Penis (tissue), 1 donor: Measurements from ENCODE around the gene NBPF10.

DNA sequence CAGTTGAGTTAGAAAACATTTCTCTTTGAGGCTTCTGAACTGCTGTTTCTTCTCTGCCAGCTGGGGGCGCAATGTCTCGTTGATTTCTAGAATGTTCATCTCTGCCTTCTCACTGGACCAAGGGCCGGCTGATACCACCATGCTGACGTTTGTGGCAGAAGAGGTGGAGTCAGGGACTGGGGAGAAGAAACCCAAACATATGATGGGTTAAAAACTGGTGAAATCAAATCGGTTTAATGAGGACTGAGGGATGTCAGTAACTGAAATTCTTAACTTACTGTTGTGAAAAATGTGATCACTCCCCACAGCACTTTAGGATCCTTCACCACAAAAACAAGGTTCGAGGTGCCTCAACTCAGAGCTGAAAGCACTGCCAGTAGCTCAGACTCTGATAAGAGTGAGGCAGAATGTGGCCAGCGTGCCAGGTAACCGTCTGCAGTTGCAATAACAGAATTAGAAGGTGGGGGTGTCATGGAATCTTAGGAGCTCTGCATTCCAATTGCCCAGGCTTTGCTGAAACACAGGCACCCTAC lies at the start of gene NBPF10:
NBPF10 (minus strand) TSS at position 176 of the 533 bp plus-strand sequence.
- PRO-cap: no peak

- PRO-cap: no peak
Measured at GRCh38 chr1:146472263-146472905, 127.8 kb upstream of the PPIAL4H start.

- PRO-cap: no peak
Measured at GRCh38 chr1:146986864-146987378, 48.8 kb downstream of the NBPF12 start.

DNA sequence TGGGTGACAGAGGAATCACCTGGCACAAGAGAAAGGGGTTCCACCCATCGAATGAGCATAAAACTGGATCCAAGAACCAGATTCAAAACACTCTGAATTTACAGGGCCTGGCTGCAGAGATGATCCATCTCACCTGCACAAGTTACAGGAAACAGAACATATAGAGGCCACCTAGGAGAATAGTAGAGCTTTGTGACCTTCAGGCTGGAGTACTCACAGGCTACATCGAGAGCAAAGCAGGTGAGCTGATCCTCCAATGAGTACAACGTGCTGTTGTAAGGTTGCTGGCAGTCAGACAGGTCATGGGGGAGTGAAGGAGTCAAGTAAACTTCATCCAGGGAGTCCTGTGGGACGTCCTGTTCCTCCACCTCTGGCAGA lies 62.6 kb downstream of the PRKAB2 start:
- PRO-cap: no peak

GRCh38 chr1:147110027-147110401 lies 62.3 kb downstream of the PRKAB2 start:
- PRO-cap: no peak

DNA sequence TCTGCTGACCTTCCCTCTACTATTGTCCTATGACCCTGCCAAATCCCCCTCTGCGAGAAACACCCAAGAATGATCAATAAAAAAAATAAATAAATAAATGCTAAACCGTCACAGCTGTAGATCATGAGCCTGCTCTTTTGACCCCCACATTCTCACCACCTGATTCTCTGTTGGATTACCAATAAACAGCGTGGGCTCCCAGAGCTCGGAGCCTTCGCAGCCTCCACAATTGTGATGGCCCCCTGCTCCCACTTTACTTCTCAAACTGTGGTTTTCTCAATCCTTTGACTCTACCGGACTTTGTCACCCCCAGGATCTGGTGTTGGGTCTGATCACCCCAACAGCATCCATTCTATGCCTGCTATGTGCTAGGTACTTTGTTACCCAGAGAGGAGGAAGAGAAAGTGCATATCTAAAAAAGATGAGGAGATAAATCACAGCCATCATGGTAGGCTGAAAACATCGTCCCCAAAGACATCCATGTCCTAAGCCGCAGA lies 8.4 kb upstream of the CHD1L start:
- PRO-cap: no peak

GRCh38 chr1:147284178-147284681 lies 41.7 kb downstream of the CHD1L start:
- PRO-cap: no peak

DNA sequence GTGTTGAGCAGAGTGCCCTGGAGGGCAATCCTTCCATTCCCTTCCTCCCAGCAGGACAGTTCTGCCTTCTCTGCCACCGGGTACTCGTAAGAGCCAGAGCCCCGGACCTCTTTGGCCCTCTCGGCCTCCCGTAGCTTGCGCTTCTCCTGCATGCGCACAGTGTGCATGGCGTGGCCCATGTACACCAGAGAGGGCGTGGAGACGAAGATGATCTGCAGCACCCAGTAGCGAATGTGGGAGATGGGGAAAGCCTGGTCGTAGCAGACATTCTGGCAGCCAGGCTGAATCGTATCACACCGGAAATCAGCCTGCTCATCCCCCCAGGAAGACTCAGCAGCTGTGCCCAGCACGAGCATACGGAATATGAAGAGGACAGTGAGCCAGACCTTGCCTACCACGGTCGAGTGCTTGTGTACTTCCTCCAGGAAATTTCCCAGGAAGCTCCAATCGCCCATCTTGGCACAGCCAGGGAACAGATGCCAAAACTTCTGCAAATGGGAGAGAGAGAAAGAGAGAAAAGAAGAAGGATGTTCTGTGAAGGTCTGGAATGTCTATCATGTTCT lies 1.5 kb downstream of the GJA5 start:
- PRO-cap: no peak

DNA sequence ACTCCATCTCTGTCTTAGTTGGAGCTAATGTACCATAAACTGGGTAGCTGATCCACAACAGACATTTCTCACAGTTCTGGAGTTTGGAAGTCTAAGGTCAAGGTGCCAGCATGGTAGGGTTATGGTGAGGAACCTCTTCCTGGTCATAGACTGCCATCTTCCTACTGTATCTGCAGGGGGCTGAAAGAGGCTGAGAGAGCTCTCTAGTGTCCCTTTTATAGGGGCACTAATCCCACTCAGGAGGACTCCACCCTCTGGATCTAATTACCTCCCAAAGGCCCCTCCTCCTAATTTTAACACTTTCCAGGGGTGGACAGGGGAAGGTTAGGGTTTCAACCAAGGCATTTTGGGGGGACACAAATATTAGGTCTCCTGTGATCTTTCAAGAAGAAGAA lies 145.0 kb upstream of the NBPF11 start:
- PRO-cap: no peak

- PRO-cap: no peak
Measured at GRCh38 chr1:148302614-148302947, 150.5 kb upstream of the NBPF11 start.

GRCh38 chr1:148371949-148372340 lies 111.2 kb downstream of the PPIAL4G start:
- PRO-cap: no peak

DNA sequence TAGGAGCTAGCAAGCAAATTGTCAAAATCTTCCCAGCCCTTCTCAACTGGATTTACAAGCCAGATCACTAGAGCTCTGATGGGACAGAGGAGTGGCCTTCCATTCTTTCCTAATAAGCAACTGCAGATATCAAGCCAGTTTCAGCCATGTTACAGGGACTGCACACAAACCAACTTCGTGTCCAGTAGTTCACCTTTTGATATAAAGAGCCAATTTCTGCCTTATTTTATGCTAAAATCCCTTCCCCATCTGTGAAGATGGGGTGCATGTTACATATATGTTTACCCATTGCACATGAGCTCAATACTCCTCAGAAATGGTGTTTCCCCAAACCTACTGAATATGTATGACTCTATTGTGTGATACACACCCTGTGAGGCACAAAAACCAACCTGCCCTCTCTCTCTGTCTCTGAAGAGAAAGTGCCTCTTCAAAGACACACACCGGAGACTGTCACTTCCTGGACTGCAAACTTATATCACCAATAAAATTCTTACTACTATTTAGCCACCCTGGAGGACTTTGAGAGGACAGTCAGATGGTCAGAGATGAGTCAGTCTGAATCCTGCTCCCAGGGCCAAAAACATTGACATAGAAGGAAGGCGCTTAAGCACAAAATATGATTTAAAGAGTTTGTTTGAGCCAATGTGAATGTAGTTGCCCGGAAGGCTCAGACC lies 110.5 kb downstream of the PPIAL4G start:
- PRO-cap: no peak

DNA sequence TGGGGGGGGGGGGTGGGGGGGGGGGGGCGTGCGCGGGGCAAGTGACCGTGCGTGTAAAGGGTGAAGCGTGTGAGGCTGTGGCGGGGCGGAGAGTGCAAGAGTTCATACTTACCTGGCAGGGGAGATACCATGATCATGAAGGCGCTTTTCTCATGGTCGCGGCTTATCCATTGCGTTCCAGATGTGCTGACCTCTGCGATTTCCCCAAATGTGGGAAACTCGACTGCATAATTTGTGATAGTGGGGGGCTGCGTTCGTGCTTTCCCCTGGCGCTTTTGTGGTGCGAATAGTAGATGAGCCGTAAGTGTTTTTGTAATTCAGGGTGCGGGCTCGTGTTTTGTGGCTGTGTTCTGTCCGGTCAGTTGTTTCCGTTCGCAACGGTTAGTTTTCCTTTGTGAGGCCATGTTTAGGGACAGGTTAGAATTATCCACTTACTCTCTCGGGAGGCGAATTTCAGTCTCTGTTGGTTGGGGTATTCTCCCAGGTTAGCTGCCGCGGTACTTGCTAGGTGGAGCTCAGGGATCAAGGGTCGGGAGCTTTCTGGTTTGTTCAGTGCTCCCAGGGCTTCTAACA lies 39.5 kb upstream of the PPIAL4G start:
- PRO-cap: bidirectional peak, plus-strand start at position 105 of the sequence, minus-strand start outside the sequence; unidirectional peak, plus-strand start at position 233 of the sequence

DNA sequence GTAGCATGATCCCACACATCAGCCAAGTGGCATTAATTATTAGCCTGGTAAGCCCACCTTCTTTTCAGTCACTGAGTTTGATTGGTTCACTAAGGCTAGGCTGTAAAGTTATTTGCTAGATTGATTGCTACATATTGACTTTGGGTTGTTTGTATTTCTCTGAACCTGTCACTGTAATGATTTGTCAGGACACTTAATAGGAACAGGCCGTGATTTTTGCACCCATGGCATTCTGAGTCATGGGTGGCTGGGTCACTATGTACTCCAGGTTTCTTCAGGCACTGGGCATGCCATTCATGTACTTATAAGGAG lies 37.9 kb downstream of the NOTCH2NLC start:
- PRO-cap: no peak

DNA sequence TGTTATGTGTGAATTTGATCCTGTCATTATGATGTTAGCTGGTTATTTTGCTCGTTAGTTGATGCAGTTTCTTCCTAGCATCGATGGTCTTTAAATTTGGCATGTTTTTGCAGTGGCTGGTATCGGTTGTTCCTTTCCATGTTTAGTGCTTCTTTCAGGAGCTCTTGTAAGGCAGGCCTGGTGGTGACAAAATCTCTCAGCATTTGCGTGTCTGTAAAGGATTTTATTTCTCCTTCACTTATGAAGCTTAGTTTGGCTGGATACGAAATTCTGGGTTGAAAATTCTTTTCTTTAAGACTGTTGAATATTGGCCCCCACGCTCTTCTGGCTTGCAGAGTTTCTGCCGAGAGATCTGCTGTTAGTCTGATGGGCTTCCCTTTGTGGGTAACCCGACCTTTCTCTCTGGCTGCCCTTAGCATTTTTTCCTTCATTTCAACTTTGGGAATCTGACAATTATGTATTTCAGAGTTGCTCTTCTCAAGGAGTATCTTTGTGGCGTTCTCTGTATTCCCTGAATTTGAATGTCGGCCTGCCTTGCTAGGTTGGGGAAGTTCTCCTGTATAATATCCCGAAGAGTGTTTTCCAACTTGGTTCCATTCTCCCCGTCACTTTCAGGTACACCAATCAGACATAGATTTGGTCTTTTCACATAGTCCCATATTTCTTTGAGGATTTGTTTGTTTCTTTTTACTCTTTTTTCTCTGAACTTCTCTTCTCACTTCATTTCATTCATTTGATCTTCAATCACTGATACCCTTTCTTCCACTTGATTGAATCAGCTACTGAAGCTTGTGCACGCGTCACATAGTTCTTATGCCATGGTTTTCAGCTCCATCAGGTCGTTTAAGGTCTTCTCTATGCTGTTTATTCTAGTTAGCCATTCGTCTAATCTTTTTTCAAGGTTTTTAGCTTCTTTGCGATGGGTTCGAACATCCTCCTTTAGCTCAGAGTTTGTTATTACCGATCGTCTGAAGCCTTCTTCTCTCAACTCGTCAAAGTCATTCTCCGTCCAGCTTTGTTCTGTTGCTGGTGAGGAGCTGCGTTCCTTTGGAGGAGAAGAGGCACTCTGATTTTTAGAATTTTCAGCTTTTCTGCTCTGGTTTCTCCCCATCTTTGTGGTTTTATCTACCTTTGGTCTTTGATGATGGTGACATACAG lies 19.8 kb upstream of the MTMR11 start:
- PRO-cap: no peak

- PRO-cap: no peak
Measured at GRCh38 chr1:150152619-150153211, 3.0 kb downstream of the PLEKHO1 start.

DNA sequence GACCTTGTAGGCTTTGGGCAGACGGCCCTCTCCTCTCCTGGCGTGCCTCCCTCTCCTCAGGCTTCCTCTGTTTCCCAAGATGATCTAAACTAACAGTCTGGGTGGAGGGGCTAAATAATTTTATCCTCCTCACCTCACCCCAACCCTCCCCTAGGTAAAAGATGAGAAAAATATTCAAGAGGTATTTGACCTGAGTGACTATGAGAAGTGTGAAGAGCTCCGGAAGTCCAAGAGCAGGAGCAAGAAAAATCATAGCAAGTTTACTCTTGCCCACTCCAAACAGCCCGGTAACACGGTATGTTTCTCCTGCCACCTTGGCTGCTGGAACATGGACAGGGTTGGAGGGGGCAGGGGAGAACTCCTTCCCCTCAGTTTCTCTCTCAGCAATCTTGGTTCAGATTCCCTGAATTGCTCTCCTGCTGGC lies 6.2 kb downstream of the PLEKHO1 start:
- PRO-cap: no peak

DNA sequence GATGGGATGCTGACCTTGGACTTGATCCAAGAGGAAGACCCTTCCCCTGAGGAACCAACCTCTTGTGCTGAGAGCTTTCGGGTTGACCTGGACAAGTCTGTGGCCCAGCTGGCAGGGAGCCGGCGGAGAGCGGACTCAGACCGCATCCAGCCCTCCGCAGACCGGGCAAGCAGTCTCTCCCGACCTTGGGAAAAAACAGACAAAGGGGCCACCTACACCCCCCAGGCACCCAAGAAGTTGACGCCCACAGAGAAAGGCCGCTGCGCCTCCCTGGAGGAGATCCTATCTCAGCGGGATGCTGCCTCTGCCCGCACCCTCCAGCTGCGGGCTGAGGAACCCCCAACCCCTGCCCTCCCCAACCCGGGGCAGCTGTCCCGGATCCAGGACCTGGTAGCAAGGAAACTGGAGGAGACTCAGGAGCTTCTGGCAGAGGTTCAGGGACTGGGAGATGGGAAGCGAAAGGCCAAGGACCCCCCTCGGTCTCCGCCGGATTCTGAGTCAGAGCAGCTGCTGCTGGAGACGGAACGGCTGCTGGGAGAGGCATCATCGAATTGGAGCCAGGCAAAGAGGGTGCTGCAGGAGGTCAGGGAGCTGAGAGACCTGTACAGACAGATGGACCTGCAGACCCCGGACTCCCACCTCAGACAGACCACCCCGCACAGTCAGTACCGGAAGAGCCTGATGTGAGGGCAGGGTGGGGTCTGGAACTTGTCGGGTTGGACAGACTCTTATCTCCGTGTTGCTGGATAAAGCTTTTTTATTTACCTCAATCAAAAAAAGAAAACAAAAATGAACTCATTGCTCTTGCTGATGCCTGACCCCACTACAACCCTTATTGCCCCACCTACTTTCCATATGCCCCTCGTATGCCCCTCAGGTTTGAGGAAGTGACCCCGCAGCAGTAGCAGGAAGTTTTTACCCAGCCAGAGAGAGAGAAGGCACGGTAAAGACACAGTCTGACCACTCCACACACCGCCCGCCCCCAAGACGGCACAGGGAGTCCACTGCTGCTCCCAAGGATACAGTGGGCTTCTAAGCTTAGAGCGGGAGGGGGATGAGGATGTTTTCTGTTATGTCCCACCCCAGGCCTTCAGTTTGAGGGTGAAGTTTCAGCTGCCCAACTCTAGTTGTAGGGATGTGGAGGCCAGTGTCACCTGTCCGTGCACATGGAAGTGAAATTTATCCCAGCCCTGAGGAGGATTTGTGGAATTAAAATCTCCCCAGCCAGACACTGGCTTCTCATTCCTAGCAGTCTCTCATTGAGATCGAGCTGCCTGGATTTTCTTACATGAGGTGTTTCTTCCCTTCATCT lies 9.6 kb downstream of the PLEKHO1 start:
- PRO-cap: unidirectional peak, plus-strand start at position 926 of the sequence

- PRO-cap: no peak
Measured at GRCh38 chr1:150186797-150187234, 37.1 kb downstream of the PLEKHO1 start.

GRCh38 chr1:150226433-150227039 lies 9.4 kb downstream of the ANP32E start:
- PRO-cap: no peak